Jurkat, Clone E6-1 (cell line): Measurements from ENCODE around the genes SNAPC1 and SYT16.

DNA sequence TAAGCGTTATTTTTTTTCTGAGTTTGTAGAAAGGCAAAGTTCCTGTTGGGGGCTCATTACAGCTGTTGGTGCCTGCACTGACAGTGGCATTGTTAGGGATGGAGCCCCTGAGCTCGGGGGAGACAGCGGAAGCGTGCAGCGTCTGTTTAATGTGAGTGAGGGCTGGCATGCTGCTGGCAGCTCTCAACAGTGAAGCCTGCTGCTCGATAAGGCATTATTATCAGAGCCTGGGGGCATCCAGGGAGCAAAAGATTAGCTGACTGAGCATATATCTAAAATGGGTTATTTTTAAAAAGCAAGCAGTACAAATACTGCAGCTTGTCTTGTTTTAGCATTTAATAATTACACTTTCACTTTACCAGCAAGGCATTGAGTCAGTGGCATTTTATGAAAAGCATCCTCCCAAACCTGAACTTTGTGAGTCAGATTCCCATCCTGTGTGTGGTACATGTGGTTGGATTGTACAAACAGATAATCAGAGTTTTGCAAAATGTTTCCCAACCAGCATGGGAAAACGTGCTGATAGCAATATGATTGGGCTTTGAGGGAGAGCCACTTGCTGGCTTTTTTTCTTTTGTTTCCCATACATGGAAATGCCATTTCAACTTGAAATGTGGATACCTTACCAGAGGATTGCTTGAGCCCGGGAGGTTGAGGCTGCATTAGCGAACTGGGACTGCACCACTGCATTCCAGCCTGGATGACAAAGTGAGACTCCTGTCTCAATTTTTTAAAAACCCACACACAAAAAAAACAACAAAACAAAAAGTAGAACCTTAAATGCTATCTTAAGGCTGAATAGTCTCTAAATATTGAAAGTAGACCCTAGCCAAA, 150.8 kb downstream of the PRKCH start:
- RRBS, result no CpG with 5 or more reads among the region's 9 CpGs

- RRBS, result no CpG with 5 or more reads among the region's 5 CpGs
These were observed 151.7 kb downstream of the PRKCH start for GRCh38 chr14:61472804-61473674.

- RRBS, result no CpG with 5 or more reads among the region's 12 CpGs
These were observed 180.8 kb downstream of the PRKCH start for GRCh38 chr14:61501784-61503040.

DNA sequence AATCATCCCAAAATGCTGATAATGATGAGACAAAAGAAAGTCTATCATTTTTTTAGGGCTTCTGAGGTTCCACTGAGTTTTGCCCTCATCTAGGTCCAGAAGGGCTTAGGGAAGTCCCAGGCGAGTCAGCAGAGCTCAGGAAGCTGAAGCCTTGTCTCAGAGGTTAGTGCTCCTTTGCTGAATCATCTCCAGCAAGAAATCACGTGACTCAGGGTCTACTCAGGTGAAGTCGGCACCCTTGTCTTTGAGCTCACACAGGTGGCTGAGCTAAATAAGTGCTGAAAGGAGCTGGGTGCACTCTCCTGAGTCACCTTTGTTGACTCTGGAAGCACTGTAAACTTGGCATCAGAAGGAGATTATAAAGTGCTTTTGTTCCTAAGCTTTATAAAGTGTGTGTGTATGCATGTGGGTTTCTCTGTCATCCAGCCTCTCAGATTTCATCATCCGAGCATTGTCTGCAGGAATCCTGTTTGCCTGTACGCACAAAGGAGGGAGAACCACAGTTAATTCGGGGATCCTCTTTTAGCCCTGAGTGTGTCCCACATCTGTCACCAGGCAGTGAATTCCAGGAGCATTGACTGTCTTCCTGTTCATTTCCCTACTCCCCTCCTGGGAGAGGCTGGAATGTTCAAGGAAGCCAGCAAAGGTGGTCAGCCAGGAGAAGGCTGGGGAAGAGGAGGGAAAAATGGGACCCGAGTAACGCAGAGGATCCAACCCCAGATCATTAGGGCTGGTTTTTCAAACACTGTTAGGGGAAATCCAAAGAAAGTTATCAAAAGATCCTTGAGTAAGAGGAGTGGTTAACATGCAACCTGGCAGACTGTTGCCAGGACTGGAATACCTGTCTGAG, 157.7 kb upstream of the HIF1A start:
- RRBS, result no CpG with 5 or more reads among the region's 8 CpGs

GRCh38 chr14:61550266-61550644, 145.1 kb upstream of the HIF1A start:
- RRBS, result no CpG with 5 or more reads among the region's 2 CpGs

GRCh38 chr14:61719720-61720223, 24.5 kb downstream of the HIF1A start:
- RRBS, result no CpG with 5 or more reads among the region's 4 CpGs

GRCh38 chr14:61721361-61722072, 26.2 kb downstream of the HIF1A start:
- RRBS, result no CpG with 5 or more reads among the region's 1 CpG

DNA sequence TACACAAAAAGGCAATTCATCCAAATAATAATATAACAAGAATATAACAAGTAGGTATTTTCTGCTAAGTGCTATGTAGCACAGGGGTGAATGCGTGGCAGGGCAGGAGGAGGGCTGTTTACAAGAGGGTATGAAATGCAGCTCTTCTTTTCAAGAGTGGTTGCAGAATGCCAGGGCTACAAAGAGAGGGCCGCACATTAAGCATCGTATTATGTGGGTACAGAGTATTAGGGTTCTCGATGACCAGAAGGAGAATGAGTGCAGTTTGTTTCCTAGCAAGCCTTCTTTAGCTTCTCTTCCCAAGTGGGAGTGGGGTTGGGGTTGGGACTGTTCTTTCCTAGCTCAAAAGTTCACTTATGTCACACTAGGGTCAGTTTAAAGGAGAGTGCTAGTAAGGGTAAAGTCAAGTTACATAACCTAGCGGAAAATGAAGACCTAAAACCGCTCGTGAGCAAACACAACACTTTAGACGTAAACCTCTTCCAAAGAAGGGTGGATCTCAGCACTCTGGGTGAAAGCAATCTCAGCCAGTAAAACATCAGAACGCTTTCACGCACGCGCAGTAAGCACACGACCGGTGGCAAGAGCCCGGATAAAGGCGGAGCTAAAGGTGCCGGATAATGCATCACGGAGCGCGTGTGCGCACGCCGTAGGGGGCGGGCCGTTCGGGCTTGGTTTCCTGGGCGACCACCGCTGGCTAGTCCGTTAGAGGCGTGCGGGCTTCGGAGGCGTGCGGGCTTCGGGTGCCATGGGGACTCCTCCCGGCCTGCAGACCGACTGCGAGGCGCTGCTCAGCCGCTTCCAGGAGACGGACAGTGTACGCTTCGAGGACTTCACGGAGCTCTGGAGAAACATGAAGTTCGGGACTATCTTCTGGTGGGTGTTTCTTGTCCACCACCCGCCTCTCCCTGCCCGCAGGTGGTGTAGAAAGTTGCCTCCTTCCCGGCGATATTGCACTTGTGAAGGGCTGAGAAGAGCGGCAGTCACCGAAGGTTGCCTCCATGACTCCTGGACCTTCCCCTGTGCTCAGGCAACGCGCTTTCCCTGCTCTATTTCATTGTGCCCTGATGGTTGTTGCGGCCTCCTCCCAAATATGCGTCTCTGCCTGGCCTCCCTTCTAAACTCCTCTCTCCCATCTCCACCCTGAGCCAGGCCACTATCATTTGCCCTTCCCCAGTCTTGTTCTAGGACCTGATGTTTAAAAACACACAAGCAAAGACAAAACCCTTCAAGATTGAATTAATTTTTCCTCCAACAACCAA, at the start of gene SNAPC1:
TSS of gene SNAPC1 (plus strand) at position 708 of the 1,262 bp plus-strand sequence.
- RRBS, result no CpG with 5 or more reads among the region's 55 CpGs

- RRBS, result 24% methylated on average over 10 of the region's 83 CpGs
These were observed at the start of gene SYT16 for GRCh38 chr14:61812378-61813019. Gene SYT16 (plus strand): TSS chr14:61812703.

GRCh38 chr14:62165767-62166146, 353.3 kb downstream of the SYT16 start:
- RRBS, result no CpG with 5 or more reads among the region's 7 CpGs

DNA sequence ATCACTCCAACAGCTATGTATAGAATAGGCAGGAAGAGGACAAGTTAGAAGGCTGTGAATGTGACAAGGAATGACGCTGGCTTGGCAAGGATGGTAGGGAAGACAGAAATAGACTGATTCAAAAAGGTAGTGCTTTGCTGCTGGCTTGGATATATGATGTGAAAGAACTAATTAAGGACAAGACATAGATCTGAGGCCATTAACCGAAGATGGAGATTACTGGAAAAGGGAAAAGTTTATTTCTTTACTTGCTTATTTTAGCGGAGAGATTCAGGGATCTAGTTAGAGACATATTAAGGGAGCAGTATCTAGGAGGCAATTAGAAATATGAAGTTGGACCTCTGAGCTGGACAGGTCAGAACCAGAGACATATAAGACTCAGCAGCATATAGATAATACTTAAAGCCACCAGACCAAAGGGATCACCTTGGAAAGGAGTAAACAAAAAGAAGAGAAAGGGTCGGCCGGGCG, 105.3 kb upstream of the GPHB5 start:
- RRBS, result no CpG with 5 or more reads among the region's 6 CpGs

GRCh38 chr14:63435683-63436447, 107.3 kb downstream of the PPP2R5E start:
- RRBS, result no CpG with 5 or more reads among the region's 8 CpGs

GRCh38 chr14:63480683-63481193, 62.4 kb downstream of the PPP2R5E start:
- RRBS, result no CpG with 5 or more reads among the region's 3 CpGs

DNA sequence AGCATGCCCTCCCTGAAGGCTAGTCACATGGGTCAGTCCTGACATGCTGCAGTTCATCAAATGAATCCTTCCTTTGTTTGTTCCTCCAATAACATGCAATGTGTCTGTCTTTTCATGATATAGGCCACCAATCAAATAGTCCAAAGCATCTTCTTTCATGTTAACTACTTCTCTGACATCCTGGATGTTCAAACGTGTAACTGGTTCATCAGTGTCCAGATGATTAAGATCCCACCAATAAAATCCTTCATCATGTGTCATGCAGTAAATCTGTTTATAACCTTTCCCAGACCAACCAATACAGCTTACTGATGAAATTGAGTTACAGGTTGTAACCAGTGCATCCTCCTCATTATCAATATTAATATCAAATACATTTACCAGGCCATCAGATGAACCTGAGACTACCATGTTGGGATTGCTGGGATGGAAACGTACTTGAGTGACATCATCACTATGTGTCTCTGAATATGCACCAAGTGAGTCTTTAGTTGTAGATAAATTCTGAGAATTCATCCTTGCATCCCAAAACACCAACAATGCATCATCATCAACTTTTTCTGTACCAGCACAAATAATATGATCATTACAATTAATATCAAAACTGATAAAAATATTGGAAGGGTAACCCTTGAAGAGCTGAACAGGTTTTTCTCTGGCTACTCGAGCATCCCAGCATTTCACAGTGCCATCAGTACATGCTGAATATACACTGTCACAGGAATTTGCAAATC, 42.5 kb downstream of the WDR89 start:
- RRBS, result no CpG with 5 or more reads among the region's 3 CpGs

DNA sequence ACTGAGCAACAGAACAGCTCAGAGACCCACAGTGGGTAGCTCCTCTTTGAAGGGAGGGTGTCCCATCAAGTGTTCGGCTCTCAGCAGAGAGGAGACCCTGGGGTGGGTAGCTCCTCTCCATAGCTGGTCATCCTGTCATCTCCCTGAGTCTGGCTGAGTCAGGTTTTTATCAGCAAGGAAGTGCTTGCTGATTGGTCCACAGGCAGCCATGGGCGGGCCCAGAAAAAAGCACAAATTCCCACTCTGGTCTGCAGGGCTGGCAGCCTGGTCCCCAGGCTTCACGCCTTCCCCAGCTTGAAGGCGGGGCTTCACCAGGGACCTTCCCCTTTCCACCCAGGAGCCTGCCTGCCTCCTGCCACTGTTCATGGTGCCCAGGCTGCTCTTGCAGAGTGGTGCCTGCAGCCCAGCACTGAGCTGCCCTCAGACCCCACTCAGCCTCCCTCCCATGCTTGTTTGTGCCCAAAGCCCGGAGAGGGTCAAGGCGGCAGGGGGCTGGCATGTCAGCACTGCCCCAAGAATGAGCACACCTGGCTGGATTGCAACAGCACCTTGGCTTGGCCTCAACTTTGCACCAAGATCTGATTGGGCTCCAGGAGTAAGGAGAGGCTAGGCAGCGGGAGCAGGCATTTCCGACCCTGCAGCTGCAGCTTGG, 21.9 kb upstream of the WDR89 start:
- RRBS, result no CpG with 5 or more reads among the region's 8 CpGs

DNA sequence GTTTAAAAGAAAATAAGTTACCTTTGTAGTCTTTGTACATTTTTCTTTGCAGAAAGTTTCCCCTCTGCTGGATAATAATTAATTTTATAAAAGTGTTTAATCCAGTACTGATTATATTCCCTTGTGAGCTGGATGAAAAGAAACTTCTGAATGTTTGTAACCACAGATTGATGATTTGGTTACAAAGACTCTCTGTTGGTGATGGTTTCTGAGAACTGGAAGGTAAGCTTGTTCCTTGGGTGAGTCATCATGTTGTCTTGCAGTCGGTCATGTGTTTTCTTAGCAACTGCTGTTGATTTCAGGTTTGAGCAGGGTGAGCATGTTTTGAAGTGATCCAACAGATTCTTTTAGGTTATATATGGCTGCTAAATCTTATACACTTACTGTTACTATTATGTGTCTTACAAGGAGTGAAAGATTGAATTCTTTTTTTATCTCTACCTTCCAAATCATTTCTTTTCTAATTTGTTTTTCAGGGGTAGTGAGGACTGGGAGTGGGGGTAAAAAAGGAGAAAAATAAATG, 11.5 kb downstream of the SYNE2 start:
- RRBS, result no CpG with 5 or more reads among the region's 1 CpG

DNA sequence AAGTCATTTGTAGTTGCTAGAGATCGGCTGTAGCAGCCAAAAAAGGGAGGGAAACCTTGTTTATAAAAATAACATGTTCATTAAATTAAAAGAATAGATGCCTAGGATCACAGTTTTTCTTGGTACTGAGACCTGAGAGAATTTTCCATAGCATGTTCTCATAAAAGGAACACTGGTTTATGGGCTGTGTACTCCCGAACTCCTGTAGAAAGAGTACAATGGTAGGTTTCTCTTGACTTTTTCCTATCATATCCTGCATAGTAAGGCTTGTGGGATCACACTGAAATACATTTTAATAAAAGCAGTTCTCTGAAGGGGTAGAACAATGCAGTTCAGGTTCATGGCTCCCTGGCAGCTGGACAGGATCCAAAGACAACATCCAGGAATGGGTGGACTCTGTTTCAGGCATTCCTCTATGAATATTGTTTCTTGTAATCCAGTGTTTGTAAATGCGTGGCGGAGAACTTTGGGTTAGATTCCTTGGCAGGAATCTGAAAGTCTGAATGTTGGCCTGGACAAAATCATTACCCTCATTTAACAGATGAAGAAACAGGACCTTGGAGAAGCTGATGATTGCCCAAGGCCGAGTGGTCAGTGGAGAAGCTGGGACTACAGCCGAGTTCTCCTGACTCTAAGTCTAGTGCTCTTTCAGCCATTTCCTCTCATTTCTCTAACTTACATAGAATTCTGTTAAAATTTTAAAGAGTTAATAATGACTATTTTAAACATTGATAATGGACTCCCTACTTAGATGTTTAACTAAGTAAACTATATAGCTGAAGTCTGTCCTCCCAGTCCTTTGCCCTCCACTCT, 43.5 kb downstream of the SYNE2 start:
- RRBS, result no CpG with 5 or more reads among the region's 6 CpGs

DNA sequence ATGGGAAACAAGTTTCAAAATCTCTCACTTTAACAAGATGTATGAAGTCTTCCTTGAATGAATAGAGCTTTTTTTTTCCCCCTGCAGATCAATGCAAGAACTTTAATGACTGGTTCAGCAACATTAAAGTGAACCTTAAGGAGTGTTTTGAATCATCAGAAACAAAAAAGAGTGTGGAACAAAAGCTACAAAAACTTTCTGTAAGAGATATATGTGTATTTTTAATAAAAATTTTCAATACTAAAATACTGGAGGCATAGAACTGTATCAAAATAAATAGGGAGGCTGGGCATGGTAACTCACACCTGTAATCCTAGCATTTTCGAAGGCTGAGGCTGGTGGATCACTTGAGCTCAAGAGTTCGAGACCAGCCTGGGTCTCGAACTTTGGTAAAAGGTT, 169.9 kb downstream of the SYNE2 start:
- RRBS, result no CpG with 5 or more reads among the region's 3 CpGs

- RRBS, result no CpG with 5 or more reads among the region's 23 CpGs
These were observed 97.4 kb downstream of the ESR2 start for GRCh38 chr14:64196352-64197652.

DNA sequence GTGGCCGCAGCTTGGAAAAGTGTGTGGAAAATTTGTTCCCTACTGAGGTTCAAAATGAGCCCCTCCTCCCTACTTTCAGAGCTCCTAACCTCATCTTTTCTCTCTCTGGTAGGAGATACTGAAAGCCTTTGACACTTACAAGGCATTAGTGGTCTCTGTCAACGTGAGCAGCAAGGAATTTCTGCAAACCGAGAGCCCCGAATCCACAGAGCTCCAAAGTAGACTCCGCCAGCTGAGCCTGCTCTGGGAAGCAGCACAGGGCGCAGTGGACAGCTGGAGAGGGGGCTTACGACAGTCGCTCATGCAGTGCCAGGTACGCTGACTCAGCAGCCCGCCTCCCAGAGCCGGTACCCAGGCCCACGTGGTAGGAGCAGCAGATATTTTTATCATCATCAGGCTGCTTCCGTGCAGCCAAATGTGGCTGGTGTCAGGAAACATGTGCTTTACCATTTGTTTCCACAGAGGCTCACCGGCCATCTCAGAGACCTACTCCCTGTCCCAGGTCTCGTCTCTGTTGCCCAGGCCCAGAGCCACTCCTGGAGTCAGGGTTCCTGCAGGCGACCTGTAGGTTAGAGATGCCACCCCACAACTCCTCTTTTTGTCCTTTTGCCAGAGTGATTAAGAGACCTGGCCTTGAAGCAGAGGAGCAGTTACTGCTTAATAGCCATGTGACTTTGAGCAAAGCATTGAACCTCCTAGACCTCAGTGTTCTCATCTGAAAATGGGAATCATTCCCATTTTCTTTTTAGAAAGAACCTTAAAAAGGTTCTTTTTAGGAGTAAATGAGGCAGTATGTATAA, 73.6 kb downstream of the ESR2 start:
- RRBS, result no CpG with 5 or more reads among the region's 16 CpGs